ENCODE measurements around a stretch of chr2.

DNA sequence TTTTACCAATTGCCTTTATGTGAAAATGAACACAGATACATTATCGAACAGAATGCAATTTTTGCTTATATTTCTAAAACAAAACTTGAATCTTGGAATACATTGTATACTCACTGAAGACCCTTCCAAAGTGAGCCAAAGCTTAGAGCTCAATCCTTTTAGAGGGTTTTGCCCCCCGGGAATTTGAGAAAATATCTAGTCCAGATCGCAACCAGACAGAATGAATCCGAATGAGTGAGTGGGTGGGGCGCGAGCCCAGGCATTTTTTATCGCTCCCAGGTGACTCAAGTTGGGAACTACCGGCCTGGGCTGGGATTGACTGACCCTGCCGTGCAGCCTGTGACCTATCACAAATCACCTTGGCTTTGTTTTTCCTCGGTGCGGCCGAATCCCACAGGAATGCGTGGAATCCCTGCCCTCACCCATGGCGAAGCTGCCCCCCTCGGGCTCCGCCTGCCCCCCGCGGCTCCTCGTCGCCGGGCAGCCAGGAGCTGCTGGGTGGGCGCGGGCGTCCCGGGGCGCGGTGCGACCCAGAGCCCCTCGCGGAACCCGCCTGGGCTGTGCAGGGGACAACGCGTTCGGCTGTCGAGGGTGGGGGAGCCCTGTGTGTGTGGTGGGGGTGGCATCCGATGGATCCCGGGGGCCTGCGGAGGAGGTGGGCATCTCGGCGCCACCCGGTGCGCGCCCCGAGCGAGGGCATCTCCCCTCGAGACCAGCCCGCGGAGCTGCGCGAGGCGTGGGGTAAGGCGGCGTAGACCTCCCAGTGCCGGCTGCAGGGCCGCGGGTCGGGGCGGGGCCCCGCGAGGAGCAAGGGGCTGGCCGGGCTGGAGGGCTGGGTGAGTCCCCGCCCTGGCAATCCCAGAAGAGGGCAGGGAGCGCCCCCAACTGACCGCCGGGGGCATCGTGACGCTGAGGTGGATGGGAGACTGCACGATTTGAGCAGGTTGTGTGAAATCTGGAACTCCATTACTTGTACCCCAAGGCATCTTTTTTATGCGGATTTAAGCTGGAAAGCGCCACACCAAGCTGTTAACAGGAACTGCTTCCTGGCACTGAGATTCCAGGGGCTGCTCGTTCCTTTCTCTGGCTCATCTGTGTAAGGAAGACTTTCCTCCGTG is 16.5 kb downstream of the B3GNT7 start:
- RRBS, result 2% methylated on average over 37 of the region's 72 CpGs
CAGE:
- cytosol, long polyA plus RNA, result no peak
- long polyA plus RNA, result no peak
- nucleus, long polyA plus RNA, result no peak

- RRBS, result no CpG with 5 or more reads among the region's 29 CpGs
CAGE:
- cytosol, long polyA plus RNA, result no peak
- long polyA plus RNA, result no peak
- nucleus, long polyA plus RNA, result no peak
These were observed 2.0 kb downstream of the NMUR1 start for GRCh38 chr2:231528116-231528735.

GRCh38 chr2:231601433-231602089 is 8.9 kb downstream of the TEX44 start:
- RRBS, result no CpG with 5 or more reads among the region's 10 CpGs
CAGE:
- cytosol, long polyA plus RNA, result no peak
- long polyA plus RNA, result no peak
- nucleus, long polyA plus RNA, result no peak

- RRBS, result 82% methylated on average over 6 of the region's 22 CpGs
CAGE:
- cytosol, long polyA plus RNA, result no peak
- long polyA plus RNA, result no peak
- nucleus, long polyA plus RNA, result no peak
These were observed 20.7 kb downstream of the TEX44 start for GRCh38 chr2:231613253-231613887.

- RRBS, result no CpG with 5 or more reads among the region's 38 CpGs
CAGE:
- cytosol, long polyA plus RNA, result no peak
- long polyA plus RNA, result no peak
- nucleus, long polyA plus RNA, result no peak
These were observed 22.0 kb downstream of the TEX44 start for GRCh38 chr2:231614644-231615099.

- RRBS, result no CpG with 5 or more reads among the region's 12 CpGs
CAGE:
- cytosol, long polyA plus RNA, result no peak
- long polyA plus RNA, result no peak
- nucleus, long polyA plus RNA, result no peak
These were observed 35.2 kb downstream of the TEX44 start for GRCh38 chr2:231627558-231628482.

DNA sequence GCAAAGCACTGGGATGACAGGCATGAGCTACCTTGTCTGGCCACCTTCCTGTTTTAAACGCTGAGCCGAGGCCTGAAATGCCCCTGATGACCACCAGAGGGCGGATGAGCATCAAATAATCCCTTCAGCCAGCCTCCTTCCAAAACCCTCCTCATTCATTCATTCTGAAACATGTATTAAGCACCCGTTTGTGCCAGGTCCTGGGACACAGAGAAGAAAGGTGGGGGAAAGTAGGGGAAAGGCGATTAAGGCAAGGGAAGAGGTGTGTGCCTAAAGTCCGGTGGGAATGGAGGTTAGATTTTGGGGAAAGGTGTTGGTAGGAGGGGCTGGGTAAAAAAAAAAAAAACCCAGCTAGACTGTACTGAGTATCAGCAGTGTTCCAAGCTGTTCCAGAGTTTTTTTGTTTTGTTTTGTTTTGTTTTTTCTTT is 30.6 kb upstream of the PTMA start:
- RRBS, result no CpG with 5 or more reads among the region's 6 CpGs
CAGE:
- cytosol, long polyA plus RNA, result no peak
- long polyA plus RNA, result no peak
- nucleus, long polyA plus RNA, result no peak

GRCh38 chr2:231789232-231790325 is 3.3 kb downstream of the COPS7B start:
- RRBS, result no CpG with 5 or more reads among the region's 7 CpGs
CAGE:
- cytosol, long polyA plus RNA, result no peak
- long polyA plus RNA, result no peak
- nucleus, long polyA plus RNA, result no peak

DNA sequence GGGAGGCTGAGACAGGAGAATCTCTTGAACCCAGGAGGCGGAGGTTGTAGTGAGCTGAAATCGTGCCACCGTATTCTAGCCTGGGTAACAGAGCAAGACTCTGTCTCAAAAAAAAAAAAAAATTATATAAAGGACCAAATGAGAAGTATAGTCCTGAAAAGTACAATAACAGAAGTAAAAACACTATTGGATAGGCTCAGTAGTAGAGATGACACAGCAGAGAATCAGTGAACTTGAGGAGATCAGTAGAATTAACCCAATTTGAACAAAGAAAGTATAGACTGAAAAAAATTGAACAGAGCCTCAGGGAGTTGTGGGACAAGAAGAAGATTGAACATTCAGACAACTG is 172.3 kb downstream of the DIS3L2 start:
- RRBS, result no CpG with 5 or more reads among the region's 3 CpGs
CAGE:
- cytosol, long polyA plus RNA, result no peak
- long polyA plus RNA, result no peak
- nucleus, long polyA plus RNA, result no peak

DNA sequence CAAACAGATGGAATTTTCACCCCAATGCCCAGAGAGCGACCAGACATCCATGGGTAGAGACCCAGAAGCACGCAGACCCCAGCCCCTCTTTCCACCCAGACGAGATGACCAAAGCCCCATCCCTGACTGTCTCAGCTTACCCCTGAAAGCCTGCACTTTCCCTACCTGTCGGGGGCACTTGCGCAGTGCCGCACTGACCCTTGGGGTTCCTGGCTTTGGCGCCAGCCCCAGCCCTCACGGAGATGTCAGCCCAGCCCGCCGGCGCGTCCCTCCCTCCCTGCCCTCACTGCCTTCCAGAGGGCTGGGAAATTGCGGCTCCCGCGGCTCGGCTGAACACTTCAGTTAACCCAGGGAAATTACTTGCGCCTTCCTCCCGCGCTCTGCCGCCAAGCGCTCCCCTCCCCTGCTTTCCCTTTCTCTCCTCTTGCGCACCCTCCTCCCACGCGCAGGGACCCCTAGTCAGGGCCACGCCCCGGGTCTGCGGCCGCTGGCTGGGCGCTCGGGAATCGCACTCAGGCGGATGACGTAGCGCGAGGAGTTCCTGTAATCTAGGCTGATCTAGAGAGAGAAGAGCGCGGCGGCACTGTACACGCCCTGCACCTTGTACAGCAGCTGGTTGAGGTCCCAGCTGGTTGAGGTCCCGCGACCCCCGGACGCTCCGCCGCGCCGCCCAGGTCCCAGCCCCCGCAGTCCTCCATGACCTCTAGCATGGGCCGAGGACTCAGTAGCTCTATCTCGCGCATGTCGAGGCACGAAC is 12.1 kb downstream of the ALPG start:
- RRBS, result no CpG with 5 or more reads among the region's 53 CpGs
CAGE:
- cytosol, long polyA plus RNA, result no peak
- long polyA plus RNA, result no peak
- nucleus, long polyA plus RNA, result no peak

GRCh38 chr2:232458870-232459369 is 3.0 kb downstream of the ALPI start:
- RRBS, result 57% methylated on average over 4 of the region's 41 CpGs
CAGE:
- cytosol, long polyA plus RNA, result no peak
- long polyA plus RNA, result no peak
- nucleus, long polyA plus RNA, result no peak

- RRBS, result no CpG with 5 or more reads among the region's 6 CpGs
CAGE:
- cytosol, long polyA plus RNA, result no peak
- long polyA plus RNA, result no peak
- nucleus, long polyA plus RNA, result no peak
These were observed 33.6 kb downstream of the EIF4E2 start for GRCh38 chr2:232584034-232584607.

DNA sequence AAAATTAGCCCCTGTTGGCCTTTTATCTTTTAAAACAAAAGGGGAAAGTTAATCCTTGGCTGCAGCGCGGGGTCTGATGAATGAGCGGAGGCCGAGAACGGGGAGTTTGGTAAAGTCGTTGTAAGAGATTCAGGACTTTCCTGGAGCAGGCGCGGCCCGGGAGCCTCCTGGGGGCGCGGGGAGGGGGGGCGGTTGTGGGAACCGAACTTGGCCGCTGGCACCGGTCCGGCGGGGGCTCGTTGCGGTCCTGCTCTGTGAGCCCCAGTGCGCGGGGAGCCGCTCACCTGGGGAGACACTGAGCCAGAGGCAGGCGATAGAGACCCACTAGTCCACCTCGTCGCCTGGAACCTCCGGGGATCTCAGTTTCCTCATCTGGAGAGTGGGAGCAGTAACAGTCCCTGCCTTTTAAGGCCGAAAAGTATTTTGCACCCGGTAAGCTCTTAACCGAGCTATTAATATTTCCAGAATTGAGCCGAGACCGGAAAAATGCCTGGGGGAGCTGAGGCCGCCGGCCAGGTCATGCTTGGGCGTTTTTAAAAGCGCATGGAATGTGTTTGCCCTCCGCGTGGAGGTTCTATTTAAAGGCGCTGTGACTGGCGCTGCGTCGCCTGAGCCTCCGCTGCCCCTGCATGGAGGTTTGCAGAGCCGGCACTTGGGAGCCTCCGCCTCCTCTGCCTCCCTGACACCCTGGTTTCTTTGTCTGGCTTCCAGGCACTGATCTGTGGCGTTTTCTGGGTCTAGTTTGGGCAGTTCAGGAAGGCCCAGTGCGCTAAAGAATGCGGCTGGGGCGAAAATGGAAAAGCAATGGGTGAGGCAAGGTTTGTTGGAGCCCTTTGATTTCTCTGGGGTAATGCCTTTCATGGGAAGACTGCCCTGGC is 1.2 kb downstream of the EFHD1 start:
- RRBS, result 14% methylated on average over 11 of the region's 48 CpGs
CAGE:
- cytosol, long polyA plus RNA, result no peak
- long polyA plus RNA, result no peak
- nucleus, long polyA plus RNA, result no peak

DNA sequence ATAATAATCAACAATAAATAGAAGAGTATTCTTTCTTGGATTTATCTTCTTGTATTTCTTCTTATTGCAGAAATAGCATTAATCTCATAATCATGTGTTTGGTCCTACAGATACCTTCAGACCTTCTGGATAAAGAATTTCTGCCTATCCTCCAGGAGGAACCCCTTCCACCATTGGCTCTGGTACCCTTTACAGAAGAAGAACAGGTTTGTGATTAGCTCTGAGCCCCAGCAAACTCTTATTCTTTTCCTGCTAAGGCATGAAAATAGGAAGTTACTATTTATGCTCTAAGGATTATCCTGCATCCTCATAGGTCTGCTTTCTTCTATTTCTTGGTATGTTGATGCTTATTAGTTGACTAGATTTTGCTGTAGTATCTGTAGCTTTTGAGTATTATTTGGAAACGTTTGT is 27.5 kb downstream of the KCNJ13 start:
- RRBS, result no CpG with 5 or more reads among the region's 1 CpG
CAGE:
- cytosol, long polyA plus RNA, result no peak
- long polyA plus RNA, result no peak
- nucleus, long polyA plus RNA, result no peak

DNA sequence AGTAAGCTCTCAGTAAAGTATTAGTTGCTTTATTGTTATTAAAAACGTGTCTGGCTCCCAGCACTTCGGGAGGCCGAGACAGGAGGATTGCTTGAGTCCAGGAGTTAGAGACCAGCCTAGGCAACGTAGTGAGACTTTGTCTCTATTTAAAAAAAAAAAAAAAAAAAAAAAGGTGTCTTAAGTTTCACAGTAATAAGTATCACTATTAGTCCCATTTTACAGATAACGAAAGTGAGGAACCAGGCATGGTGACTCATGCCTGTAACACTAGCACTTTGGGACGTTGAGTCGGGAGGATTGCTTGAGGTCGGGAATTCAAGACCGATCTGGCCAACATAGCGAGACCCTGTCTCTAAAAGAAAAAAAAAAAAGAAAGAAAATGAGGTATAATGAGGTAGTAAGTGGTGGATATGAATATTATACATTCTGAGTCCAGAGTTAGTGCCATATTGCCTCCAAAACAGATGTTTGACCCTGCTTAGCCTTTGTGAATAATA is 2.6 kb downstream of the KCNJ13 start:
- RRBS, result no CpG with 5 or more reads among the region's 10 CpGs
CAGE:
- cytosol, long polyA plus RNA, result no peak
- long polyA plus RNA, result no peak
- nucleus, long polyA plus RNA, result no peak

- RRBS, result no CpG with 5 or more reads among the region's 21 CpGs
CAGE:
- cytosol, long polyA plus RNA, result no peak
- long polyA plus RNA, result no peak
- nucleus, long polyA plus RNA, result no peak
These were observed 14.4 kb upstream of the KCNJ13 start for GRCh38 chr2:232790459-232791566.

GRCh38 chr2:232792731-232793459 is 16.5 kb upstream of the KCNJ13 start:
- RRBS, result no CpG with 5 or more reads among the region's 5 CpGs
CAGE:
- cytosol, long polyA plus RNA, result no peak
- long polyA plus RNA, result no peak
- nucleus, long polyA plus RNA, result no peak

GRCh38 chr2:232926812-232927717 is 57.0 kb downstream of the SNORC start:
- RRBS, result 5% methylated on average over 46 of the region's 76 CpGs
CAGE:
- cytosol, long polyA plus RNA, result no peak
- long polyA plus RNA, result no peak
- nucleus, long polyA plus RNA, result no peak

DNA sequence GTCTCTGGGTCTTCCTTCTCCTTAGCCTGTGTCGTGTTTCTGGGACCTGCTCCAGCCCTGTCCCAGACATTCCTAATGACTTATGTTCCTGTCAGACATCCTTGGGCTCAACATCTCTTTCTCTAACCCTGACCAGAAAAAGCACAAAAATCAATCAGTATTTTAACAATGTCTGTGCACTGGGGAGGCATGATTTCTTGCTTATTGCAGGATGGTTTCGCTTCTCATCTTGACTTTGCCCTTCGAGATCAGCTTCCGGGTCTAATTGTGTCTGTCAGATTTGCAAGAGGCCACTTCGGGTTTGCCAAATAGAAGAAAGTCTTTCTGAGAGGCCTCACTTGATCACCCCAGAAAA is 26.7 kb downstream of the INPP5D start:
- RRBS, result no CpG with 5 or more reads among the region's 5 CpGs
CAGE:
- cytosol, long polyA plus RNA, result no peak
- long polyA plus RNA, result no peak
- nucleus, long polyA plus RNA, result no peak

GRCh38 chr2:233190561-233191222 is 60.8 kb upstream of the ATG16L1 start:
- RRBS, result no CpG with 5 or more reads among the region's 6 CpGs
CAGE:
- cytosol, long polyA plus RNA, result no peak
- long polyA plus RNA, result no peak
- nucleus, long polyA plus RNA, result no peak